Metastatic Lung Carcinoma in the Adrenal Gland (tissue), 1 donor: ENCODE measurements around a stretch of chr22.

- PRO-cap: no peak
Measured at GRCh38 chr22:37240159-37240733, 3.8 kb downstream of the RAC2 start.

DNA sequence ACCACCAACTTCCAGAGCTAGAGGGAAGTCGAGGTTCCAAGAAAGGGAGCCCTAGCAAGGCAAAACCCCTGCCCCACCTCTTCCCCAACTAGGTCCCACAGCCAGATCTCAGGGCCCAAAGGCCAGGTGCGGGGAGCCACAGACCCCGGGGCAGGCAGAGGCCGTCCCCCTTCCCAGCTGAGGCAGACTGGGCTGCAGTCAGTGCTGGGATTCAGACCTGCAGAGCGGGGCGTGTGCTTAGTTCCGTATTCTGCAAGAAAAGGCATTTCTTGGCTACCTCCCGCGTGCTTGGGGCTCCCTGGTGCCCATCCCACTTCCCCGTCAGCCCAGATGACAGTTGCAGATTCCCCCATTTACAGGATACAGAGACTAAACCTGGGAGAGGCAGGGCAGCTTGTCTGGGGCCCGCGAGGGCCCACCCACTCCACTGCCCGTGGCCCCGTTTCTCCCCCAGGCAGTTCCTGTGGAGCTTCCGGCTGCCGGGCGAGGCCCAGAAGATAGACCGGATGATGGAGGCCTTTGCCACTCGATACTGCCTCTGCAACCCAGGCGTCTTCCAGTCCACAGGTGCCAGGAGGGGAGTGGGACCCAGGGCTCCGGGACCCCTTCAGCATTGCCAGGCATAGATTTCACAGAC, 18.3 kb downstream of the CYTH4 start:
- PRO-cap: no peak

GRCh38 chr22:37303728-37304488, 21.6 kb downstream of the CYTH4 start:
- PRO-cap: no peak

DNA sequence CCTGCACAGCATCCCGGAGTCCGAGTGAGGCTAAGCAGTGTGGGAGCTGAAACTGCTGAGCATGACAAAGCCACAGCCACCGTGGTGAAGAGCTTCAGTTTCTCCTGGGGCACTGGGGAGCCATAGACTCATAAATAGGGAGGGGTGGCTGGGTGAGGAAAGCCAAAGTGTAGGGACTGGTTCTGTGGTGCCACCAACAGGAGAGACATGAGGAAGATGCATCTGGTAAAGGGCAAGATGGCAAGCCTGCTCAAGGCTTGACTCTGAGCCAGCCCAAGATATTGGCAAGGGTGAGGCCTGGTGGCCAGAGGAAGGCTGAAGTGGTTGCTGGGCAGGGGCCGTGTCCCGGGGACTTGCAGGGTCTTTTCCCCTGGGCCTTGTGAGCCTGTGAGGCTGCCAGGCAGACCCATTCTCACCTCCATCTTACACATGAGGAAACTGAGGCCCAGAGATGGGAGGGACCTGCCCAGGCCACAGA, 30.3 kb downstream of the CYTH4 start:
- PRO-cap: no peak

- PRO-cap: no peak
Measured at GRCh38 chr22:37314684-37315406, 32.5 kb downstream of the CYTH4 start.

DNA sequence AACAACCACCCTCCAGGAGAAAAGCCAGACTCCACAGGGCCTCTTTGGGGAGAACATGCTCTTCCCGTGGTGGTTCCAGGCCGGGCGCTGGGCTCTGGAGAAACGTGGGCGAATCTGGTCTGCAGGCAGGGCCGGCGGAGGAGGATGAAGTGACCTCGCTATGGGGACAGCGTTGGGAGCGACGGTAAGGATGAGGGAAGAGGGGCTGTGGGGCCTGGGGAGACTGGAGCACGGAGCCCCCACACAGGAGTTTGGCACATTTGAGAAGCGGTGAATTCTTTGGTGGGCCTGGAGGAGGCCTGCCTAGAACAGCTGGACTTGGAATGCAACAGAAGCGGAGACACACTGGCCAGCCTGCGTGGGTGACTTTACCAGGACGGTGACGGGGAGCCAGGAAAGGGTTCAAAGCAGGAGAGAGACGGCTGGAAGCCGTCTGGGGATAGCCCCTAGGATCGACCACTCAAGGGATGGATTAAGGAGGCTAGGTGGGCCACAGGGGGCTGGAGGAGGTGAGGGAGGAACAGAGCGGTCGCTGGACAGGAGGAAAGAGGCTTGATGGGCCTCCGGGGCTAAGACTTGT, 36.6 kb downstream of the CYTH4 start:
- PRO-cap: no peak

DNA sequence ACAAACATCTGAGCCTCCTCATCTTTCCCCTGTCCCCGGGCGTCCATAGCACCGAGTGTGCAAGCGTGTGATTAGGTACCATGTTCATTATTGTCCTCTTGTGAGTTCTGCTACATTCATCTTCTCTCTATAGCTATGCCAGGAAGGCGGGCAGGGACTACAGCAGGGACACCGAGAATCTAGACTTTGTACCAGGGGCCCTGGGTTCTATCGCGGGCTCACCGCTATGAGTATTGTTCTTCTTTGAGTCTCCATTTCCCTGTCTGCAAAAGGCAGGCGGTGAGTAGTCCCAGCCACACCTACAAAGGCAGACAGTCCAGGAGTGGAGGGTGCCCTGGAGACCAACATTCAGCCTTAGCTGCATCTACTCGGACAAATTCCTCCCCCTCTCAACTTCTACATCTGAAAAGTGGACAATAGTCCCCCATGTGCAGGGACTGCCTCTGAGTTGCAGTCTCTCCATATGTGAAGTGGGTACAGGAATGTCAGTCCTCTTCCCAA, 2.3 kb upstream of the CARD10 start:
- PRO-cap: no peak

DNA sequence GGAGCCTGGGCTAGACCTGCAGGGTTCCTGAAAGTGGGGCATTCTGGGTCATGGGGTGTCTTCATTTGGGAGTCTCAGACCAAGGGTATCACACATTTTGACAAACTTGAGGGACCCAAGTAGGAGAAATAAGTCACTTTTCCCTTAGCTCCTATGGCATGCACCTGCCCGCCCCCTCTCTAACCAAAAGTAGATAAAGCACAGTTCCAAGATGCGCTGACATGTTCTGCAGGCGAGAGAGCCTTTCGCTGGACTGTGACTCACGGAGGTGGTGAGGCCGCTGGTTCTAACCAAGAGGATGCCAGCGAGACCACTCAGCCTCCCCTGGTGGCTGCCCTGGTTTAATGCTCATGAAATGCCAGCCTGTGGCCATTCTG, 8.8 kb downstream of the LGALS2 start:
- PRO-cap: no peak

GRCh38 chr22:37624610-37625390, 14.7 kb upstream of the SH3BP1 start:
- PRO-cap: no peak

GRCh38 chr22:37686807-37687223, 672 bp downstream of the NOL12 start:
- PRO-cap: no peak

- PRO-cap: bidirectional peak, plus-strand start at chr22:37746263, minus-strand start at chr22:37745931
Measured at GRCh38 chr22:37746200-37746723, 49.4 kb downstream of the TRIOBP start.

- PRO-cap: unidirectional peak, minus-strand start at chr22:37784901; bidirectional peak, plus-strand start at chr22:37785065, minus-strand start at chr22:37784901
Measured at GRCh38 chr22:37784649-37785535, 20.1 kb upstream of the H1-0 start.

- PRO-cap: no peak
Measured at GRCh38 chr22:37824626-37825569, 1.7 kb downstream of the GALR3 start.

GRCh38 chr22:37896170-37896741, 9.8 kb upstream of the MICALL1 start:
- PRO-cap: no peak

- PRO-cap: no peak
Measured at GRCh38 chr22:37907086-37907831, 1.2 kb downstream of the MICALL1 start.

DNA sequence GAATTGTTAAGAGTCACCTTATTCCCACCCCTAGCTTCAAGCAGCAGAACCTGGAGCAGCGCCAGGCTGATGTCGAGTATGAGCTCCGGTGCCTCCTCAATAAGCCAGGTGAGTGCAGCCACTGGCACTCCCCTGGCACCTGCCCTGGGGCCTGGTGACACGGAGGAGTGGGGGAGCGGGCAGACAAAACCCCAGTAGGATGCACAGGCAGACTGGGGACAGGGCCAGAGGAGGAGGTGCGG, 20.5 kb downstream of the C22orf23 start:
- PRO-cap: no peak

GRCh38 chr22:37940554-37941085, 12.8 kb downstream of the C22orf23 start:
- PRO-cap: no peak

- PRO-cap: no peak
Measured at GRCh38 chr22:38147248-38147522, 34.4 kb downstream of the PLA2G6 start.

- PRO-cap: no peak
Measured at GRCh38 chr22:38162191-38162567, 19.5 kb downstream of the PLA2G6 start.

DNA sequence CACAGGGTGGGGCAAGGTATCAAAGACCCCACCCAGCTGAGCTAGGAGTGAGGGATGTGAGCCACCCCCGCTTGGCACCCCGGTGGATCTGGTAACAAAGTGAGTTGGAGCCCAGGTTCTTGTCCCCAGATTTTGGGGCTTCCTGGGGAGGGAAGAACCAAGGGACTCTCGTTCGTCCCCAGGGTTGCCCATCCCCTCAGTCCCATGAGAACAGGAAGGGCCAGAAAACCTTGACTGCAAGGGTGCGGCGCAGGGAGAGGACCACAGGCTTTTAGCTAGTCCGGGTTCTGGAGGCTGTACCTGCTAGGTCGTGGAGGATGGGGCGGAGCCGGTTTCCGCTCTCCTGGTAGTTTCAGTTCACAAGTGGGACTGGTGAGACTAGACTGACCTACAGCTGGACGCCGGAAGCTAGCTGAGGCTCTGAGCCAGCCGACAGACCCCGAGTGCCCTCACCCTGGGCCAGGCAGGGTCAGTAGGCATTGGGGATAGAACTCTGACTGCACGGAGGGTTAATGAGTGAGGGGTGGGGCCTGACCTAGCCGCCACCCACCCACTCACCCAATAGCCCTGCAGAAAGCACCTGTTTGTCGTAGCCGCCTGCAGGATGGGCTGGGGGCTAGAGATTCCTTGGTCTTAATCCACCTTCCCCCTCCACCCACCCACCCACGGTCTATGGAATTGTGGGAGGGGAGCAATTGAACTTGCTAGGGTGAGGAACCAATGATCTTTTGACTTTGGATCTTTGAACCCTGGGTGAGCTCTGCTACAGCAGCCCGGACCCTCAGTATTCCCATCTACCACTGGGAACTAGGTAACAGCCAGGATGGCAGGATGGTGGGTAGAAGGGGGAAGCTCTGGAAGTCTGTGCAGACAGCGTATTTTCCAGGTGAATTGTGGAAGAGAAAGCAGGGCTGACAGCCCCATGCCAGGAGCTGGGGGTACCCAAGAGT, 1.5 kb downstream of the MAFF start:
- PRO-cap: bidirectional peak, plus-strand start at position 74 of the sequence, minus-strand start outside the sequence; bidirectional peak, plus-strand start at position 381 of the sequence, minus-strand start at position 273 of the sequence; unidirectional peak, minus-strand start at position 495 of the sequence